ENCODE measurements around the genes DPP9 and KDM4B.

- PRO-cap, result unidirectional peak, plus-strand start at chr19:4388542
- RAMPAGE, long total RNA, result start-site peak on the minus strand at chr19:4388796-4388972, 7 reads
Measured at GRCh38 chr19:4388130-4389172, 11.9 kb downstream of the SH3GL1 start.

DNA sequence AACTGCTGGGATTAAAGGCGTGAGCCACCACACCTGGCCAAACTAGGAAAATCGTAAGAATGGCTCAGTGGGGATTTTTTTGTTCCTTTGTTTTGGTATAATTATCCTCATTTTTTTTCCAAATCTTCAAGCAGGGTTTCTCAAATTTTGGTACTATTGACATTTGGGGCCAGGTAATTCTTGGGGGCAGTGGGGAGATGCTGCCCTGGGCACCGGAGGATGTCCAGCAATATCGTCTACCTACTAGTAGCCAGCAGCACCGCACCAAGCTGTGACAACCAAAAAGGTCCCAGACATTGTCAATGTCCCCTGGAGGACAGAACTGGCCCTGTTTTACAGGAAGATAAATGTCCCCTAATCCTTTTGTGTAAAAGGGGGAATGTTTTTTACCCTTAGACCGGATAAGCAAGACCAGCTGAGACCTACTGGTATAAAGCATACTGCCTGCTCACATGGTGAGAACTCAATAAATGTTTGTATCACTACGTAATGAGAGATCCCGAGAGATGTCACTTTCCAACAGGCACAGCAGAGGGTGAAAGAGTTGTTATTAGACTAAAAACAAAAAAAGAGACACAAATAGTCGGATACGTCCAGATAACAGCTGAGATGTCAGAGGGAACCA, 3.7 kb downstream of the SH3GL1 start:
- PRO-cap, result no peak
- RAMPAGE, long total RNA, result start-site peak on the minus strand centred at position 204 of the sequence, 214 bp wide, 7 reads

DNA sequence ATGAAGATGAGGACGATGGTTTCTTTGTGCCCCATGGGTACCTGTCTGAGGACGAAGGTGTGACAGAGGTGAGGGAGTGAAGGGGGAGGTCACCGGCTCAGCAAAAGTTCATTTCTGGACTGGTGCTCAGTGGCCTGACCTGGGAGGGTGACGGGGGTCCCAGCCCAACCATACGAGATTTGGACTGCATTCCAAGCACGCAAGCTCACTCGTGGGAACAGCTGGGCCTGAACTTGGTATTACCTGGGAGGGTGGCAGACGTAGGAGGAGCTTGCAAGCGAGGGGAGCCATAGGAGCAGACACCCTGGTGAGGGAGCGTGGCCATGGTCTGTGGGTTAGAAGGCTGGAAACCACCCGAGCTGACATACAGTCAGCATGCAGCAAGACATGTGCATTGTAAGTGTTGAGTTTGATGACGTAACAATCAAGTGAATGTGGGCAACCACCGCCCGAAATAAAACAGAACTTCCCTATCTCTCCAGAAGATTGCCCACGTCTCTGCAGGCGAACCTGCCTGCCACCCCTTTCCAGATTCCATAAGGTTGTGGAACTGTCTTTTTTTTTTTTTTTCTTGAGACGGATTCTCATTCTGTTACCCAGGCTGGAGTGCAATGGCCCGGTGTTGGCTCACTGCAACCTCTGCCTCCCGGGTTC, 26.9 kb downstream of the UBXN6 start:
- PRO-cap, result no peak
- RAMPAGE, long total RNA, result no peak

- PRO-cap, result bidirectional peak, plus-strand start at chr19:4457519, minus-strand start at chr19:4457287
- RAMPAGE, long total RNA, result no peak
Measured at GRCh38 chr19:4456242-4457368, 989 bp downstream of the UBXN6 start.

GRCh38 chr19:4519557-4520399, 1.5 kb upstream of the PLIN4 start:
- PRO-cap, result unidirectional peak, minus-strand start at chr19:4519666; unidirectional peak, minus-strand start at chr19:4520015
- RAMPAGE, long total RNA, result no peak

- PRO-cap, result no peak
- RAMPAGE, long total RNA, result no peak
Measured at GRCh38 chr19:4557085-4557801, 2.2 kb downstream of the SEMA6B start.

DNA sequence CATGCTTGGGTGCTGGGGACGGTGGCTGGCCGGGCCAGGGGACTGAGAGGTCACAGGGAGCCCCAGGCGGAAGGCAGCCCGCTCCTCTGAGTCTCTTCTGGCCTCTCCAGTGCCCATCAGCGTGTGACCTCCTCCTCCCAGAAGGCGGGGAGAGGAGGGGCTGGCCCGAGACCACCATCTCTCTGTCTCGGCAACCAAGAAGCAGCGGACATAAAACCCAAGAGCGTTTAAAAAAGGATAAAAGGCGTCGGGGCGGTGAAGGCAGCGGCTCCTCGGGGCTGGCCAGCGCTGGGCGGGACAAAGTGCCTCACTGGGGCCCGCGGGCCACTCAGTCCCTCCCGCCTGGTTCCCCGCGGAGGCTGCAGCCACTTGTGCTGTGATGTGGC, 6.0 kb upstream of the MYDGF start:
- PRO-cap, result no peak
- RAMPAGE, long total RNA, result start-site peak on the minus strand centred at position 82 of the sequence, 814 bp wide, 75 reads

GRCh38 chr19:4693565-4693937, 23.4 kb upstream of the MYDGF start:
- PRO-cap, result no peak
- RAMPAGE, long total RNA, result no peak

DNA sequence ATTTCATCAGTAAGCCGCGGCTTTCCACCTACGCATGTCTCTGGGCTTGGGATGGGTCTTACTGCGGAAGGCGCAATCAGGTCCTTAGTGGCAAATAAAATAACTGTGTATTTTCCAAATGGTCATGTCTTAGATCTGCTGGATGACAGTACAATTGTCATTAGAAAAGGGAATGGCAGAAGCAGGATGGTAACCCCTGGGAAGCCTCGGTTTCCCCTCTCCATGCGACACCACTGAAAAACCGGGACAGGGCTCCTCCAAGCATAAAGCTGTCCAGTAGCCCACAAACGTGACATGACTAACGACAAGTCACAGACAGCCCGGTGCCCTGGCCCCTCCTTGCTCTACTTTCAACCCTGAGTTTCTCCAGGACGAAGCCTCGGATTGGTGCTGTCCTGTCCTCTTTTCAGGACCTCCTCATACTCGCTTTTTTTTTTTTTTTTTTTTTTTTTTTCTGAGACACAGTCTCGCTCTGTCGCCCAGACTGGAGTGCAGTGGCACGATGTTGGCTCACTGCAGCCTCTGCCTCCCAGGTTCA, 16.4 kb downstream of the DPP9 start:
- PRO-cap, result no peak
- RAMPAGE, long total RNA, result no peak

- PRO-cap, result bidirectional peak, plus-strand start at chr19:4713797, minus-strand start at chr19:4713657
- RAMPAGE, long total RNA, result no peak
Measured at GRCh38 chr19:4713245-4714312, 10.1 kb downstream of the DPP9 start.

DNA sequence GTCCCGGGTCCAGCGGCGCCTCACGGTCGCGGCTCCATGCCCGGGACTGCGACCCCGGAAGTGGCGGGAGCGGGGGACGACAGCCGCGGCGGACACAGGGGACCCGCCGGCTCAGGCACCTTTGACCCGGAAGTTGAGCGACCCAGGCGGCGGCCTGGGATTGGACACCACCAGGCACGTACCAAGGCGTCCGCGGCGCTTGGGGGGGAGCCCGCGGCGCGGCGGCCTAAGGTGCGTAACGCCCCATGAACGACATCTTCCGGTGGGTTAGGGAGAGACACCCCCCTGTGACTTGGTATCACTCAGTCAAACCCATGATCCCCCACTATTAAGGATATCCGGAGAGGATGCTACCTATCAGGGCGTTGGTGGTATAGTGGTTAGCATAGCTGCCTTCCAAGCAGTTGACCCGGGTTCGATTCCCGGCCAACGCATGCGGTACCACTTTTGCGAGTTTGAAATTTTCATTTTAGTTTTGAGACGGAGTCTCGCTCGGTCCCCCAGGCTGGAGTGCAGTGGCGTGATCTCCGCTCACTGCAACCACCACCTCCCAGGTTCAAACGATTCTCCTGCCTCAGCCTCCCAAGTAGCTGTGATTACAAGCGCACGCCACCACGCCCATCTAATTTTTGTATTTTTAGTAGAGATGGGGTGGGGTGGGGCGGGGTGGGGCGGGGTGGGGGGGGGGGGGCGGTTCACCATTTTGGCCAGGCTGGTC, at the start of gene DPP9:
DPP9 (minus strand) TSS at position 135 of the 718 bp plus-strand sequence.
- PRO-cap, result bidirectional peak, plus-strand start at position 360 of the sequence, minus-strand start at position 123 of the sequence
- RAMPAGE, long total RNA, result start-site peak on the minus strand centred at position 60 of the sequence, 24 bp wide, 50 reads

DNA sequence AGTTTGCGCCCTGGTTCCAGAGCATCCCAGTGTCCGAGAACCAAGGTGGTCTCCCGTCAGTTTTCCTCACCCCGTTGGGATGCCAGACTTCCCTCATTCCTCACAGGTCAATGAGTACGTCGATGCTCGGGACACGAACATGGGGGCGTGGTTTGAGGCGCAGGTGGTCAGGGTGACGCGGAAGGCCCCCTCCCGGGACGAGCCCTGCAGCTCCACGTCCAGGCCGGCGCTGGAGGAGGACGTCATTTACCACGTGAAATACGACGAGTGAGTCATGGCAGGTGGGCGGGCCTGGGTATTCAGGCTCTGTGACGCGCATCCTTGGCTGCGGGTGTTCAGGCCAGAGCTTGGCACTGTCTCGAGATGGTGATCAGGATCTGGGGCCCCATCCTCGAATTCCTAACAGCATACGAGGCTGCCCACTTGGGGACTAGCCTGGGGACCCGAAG, 21.3 kb downstream of the UHRF1 start:
- PRO-cap, result no peak
- RAMPAGE, long total RNA, result no peak

DNA sequence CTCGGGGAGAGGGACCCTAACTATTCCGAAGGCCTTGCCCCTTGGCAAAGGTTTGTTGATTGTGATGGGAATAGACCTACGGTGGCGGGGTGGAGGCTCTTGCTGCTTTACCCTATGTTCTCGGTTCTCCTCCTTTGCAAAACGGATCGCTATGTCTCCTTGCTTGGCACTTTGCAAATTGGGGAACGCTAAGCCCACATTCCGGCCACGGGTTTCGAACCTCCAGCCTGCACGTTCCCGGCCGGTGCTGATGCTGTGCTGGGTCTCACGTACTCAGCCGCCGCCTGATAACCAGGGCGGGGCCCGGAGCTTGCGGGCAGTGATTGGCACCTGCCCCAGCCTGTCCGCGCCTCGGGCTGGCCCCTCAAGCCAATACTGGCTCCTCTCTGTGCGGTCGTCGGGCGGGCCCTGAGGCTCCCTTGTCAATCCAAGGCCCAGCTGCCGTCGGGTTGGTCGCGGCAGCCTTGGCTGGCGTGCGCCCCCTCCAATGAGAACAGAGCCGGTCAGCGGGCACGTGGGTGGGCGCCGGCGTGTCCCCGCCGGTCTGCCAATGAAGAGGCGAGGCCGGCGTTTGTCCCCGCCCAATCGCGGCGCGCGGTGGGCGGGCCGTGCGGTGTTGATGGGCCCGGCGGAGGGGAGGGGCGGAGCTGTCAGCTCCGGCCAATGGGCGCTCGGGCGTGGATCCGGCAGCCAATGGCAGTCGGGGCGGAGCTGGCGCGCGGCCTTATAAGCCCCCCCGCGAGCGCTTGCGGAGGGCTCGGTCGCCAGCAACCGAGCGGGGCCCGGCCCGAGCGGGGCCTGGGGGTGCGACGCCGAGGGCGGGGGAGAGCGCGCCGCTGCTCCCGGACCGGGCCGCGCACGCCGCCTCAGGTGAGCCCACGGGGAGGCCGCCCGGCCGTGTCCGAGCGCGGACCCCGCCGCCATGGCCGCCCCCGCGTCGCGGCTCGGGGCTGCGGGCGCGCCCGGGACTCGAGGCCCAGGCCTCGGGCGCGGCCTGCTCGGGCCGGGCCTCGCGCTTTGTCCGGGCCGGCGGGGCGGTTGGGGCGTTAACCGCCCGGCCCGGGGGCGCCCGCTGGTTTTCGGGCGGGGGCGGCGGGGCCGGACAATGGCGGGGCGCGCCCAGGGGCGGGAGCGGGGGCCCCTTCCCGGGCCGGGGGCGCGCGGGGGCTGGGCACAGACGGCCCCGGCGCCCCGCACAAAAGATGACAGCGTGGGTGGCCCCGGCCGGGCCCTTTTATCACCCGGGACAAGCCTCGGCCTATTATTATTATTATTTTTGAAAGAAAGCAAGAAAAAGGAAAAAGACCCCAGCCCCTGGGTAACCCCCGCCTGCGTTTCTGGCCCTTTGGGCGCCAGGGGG, at the start of gene KDM4B:
KDM4B (plus strand) TSS at position 753 of the 1,360 bp plus-strand sequence.
- PRO-cap, result unidirectional peak, minus-strand start at position 286 of the sequence; unidirectional peak, plus-strand start at position 752 of the sequence
- RAMPAGE, long total RNA, result no peak

GRCh38 chr19:4977829-4978419, 9.0 kb downstream of the KDM4B start:
- PRO-cap, result bidirectional peak, plus-strand start at chr19:4978154, minus-strand start at chr19:4978054
- RAMPAGE, long total RNA, result no peak

DNA sequence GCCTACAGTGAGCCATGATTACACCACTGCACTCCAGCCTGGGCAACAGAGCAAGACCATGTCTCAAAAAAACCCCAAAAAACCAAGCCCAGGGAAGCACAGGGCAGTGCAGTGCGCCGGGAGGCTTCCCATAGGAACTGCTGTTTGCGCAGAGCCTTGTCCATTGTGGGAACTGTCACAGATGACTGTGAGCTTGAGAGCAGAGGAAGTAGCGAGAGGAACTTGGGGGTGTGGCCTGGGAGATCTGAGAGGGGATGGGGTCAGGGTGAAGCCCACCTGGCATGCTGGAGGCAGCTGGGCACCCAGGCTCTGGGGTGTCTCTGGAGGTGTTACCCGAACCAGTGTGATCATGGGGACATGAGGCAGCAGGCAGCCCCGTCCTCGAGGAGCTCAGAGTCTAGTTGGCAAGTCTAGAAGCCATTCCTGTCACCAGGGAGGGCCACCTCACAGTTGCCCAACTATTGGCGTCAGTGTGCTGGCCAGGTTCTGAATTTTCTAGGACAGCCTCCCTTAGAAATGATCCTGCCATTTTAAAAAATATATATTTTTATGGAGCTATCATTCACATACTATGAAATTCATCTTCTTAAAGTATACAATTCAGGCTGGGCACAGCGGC, 10.4 kb downstream of the KDM4B start:
- PRO-cap, result no peak
- RAMPAGE, long total RNA, result no peak

DNA sequence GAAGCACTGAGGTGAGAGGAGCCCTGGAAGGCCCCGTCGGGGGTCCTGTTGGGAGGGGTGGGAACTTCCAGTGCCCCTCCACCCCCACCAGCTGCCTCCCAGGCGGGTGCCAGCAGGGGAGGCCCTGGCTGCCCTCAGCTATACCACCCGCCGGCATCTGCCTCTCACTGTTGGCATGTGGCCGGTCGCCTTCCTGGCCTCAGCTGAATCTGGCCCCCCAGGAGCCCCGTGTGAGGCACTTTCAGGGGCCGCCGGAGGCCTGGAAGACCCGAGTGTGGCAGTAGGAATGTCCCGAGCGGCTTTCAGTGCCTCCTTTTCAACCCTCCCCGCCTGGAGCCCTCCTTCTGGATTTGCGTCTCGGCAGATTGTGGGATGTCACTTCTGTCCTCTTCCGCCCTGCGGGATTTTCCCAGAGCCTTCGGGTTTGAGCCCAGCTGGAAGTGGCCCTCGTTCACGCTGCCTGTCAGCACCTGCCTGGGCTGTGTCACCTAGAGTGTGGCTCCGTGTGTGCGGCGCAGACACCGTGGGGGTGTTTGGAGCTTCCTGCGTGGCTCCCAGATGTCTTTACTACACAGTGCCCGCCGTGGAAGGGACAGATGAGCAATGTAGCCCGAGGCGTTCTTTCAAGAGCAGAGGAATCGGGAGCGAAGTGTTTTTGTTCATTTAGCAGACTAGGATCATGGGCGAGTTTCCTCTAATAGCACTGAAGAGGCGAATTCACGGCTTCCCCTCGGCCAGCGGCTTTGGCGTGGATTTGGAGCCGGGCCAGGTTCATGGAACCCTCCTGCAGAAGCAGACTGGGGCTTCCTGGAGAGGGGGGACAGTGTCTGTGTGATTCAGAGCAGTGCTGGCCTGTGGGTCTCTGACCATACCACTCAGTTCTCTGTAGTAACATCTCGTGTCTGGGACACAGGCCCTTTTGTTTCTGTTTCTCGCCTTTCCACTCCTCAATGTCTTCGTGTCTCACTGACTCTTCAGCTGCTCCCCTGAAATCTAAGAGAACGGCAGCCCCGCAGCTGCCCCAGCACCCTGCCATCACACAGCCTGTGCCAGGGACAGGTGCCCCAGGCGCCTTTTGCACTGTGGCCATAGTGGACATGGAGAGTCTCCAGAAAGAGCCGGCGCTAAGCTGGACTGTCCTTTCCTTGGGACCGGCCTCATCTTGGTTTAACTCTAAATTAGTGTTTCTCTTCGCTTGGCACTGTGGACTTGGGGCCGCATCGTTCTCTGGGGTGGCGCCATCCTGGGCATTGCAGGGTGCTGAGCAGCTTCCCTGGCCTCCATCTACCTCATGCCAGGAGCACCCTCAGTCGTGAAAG, 68.0 kb downstream of the KDM4B start:
- PRO-cap, result no peak
- RAMPAGE, long total RNA, result start-site peak on the plus strand centred at position 395 of the sequence, 97 bp wide, 9 reads

- PRO-cap, result no peak
- RAMPAGE, long total RNA, result start-site peak on the plus strand at chr19:5097921-5098049, 12 reads
Measured at GRCh38 chr19:5097573-5098227, 128.8 kb downstream of the KDM4B start.

DNA sequence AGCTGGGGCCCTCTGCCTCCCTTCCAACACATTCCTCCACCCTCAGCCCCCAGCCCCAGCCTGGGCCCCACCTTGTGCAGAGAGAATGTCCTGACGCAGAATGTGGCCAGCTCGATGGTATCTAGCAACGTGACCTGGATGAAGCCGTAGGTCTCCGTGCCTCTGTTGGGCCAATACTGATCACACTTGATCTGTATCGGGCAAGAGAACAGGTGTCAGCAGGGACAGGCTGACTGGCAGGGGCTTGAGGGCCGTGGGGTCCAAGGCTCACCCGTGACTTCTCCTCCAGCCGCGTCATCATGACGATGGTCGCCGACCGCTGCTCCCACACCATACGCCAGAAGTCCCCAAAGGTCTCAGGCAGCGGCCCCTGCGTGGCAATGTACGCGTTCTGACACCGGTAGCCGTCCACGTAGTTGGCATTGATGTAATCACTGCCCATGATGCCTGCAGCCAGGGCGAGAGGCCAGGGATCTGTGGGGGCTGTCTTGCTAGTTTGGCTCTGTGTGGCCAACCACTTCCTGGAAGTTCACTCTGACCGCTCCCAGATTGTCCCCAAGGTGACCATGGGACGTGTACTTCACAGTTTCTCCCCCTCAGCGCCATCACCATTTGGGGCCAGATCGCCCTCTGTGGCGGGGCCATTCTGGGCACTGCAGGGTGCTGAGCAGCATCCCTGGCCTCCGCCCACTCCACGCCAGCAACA, 126.2 kb downstream of the PTPRS start:
- PRO-cap, result no peak
- RAMPAGE, long total RNA, result no peak

- PRO-cap, result no peak
- RAMPAGE, long total RNA, result no peak
Measured at GRCh38 chr19:5219744-5220168, 120.9 kb downstream of the PTPRS start.

GRCh38 chr19:5222505-5223191, 118.0 kb downstream of the PTPRS start:
- PRO-cap, result no peak
- RAMPAGE, long total RNA, result no peak